Camera-type eye (tissue), 1 donor: ENCODE measurements around the genes UBA7, GNAT1, LSMEM2 and CISH.

DNA sequence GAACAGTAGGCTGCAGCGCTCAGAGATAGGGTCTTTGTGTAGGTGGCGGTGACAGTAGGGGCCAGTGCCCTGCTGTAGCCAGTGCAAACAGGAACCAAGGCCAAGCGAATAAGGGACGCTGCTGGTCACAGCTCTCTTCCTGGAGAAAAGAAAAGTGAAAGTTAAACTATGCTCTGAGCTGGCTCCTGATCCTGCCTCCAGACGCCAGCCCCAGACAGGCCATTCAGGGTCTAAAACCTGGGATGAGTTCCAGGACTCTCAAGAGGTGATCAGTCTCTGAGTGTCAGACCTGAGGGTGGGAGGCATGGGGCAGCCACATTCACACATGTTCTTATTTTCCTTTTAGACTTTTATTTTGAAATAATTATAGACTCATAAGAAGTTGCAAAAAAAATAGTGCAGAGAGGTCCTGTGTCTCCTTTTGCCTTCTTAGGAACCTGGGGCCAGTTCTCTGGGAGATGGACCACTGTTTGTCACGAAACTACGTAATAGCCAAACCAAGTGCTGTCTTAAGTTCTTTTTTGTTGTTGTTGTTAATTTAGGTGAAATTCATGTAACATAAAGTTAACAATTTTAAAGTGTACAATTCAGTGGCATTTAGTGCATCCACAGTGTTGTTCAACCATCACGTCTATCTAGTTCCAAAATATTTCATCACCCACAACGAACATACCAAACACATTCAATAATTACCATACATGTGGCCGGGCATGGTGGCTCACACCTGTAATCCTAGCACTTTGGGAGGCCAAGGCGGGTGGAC lies at the start of gene UBA7:
Gene UBA7, minus strand, starts transcription at position 150 of the 763 bp plus-strand sequence.
- RAMPAGE, long total RNA: no peak

- RAMPAGE, long total RNA: no peak
These were observed 12.4 kb upstream of the CAMKV start for GRCh38 chr3:49882044-49882534.

- RAMPAGE, long total RNA: no peak
These were observed 4.7 kb downstream of the MST1R start for GRCh38 chr3:49898942-49899305.

DNA sequence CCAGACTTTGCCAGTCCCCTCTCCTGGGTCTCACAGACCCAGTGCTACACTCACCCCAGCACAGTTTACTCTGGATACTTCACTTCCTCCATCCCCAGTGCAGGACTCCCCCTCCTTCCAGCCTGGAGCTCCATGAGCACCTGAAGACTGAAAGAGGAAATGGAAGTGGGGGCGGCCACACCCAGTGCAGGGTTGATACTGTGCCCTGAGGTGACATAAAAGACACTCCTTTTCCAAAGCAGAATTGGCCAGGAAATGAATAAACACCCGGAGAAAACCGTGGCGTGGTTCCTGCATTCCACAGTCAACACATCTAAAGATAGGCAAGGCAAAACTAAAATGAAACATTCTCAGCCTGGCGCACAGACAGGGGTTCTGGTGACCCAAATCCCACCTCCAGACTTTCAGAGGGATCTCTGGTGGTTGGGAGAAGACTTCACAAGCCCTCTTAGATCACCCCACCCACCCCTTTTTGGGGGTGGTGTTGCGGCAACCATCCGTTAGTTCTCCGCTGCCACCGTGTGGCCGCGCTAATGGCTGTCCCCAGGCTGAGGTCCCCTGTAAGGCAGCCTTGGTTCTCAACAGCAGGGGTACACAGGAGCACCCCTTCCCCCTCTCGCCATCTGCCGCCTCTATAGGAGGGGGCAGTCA lies 2.4 kb upstream of the MST1R start:
- RAMPAGE, long total RNA: no peak

DNA sequence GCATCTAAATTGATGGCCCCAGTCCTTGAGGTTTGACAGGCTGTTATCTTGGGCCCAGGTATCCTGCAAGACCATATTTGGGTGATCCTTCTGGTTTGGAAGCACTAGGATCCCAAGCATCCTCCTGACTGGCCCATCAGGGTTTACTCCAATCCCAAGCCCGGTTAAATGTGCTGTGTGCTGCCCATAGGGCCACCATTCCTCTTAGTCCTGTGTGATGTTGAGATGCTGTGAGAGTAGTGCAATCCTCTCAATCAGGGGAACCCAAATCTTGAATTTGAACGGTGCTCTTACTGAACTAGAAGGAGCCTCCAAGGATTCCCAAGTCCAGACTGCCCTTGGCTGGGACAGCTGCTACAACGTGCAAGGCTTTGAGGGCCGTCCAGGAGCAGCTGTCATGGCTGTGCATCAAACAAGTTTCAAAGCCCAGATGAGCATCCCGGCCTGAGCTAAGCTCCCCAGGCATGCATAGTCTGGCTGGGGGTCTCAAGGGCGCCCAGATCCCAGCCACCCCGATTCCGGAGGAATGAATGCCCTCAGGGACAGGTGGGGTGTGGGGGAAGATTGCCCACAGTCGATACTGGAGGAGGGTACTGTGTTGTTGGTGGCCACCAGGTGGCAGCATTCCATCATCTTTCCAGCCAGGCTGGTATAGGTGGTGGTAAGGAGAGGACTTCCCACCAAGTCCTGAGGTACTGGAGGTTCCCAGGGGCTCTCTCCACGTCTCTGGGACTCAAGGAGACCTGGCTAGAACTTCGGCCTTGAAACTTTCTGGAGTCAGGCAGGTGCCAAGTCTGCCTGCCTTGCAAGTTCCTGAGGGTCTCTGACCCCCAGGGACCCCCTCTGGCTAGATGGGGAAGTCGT lies 32.6 kb downstream of the RBM5 start:
- RAMPAGE, long total RNA: no peak

GRCh38 chr3:50165922-50166777 lies 11.0 kb downstream of the SEMA3F start:
- RAMPAGE, long total RNA: no peak

GRCh38 chr3:50167137-50167706 lies 12.1 kb downstream of the SEMA3F start:
- RAMPAGE, long total RNA: no peak

DNA sequence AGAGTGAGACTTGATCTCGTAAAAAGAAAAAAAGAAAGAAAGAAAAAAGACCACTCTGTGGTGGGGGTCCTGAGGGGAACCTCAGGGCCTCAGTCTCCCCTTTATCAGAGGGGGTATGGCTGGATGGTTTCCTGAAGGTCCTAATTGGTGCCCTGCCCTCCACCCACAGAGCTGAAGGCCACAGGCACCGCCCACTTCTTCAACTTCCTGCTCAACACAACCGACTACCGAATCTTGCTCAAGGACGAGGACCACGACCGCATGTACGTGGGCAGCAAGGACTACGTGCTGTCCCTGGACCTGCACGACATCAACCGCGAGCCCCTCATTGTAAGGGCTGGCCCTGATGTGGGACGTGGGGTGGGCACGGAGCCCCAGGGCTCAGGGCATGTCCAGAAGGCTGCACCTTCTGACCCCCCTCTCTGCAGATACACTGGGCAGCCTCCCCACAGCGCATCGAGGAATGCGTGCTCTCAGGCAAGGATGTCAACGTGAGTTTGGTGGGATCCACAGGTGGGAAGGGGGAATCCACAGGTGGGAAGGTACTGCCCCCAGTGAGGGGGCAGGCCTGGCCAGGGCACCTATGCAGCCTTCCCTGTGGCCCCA lies 17.7 kb upstream of the GNAT1 start:
- RAMPAGE, long total RNA: no peak

- RAMPAGE, long total RNA: start-site peak on the plus strand at chr3:50191609-50191614, 114 reads
These were observed at the start of gene GNAT1 for GRCh38 chr3:50191187-50191790. TSS of gene GNAT1 (plus strand) at chr3:50191610.

- RAMPAGE, long total RNA: no peak
These were observed 10.1 kb upstream of the SEMA3B start for GRCh38 chr3:50258692-50259421.

GRCh38 chr3:50259422-50259715 lies 9.6 kb upstream of the SEMA3B start:
- RAMPAGE, long total RNA: no peak

- RAMPAGE, long total RNA: no peak
These were observed 3.5 kb upstream of the LSMEM2 start for GRCh38 chr3:50275244-50275943.

GRCh38 chr3:50278619-50279290 lies at the start of gene LSMEM2:
TSS of gene LSMEM2 (plus strand) at chr3:50279087.
- RAMPAGE, long total RNA: no peak

DNA sequence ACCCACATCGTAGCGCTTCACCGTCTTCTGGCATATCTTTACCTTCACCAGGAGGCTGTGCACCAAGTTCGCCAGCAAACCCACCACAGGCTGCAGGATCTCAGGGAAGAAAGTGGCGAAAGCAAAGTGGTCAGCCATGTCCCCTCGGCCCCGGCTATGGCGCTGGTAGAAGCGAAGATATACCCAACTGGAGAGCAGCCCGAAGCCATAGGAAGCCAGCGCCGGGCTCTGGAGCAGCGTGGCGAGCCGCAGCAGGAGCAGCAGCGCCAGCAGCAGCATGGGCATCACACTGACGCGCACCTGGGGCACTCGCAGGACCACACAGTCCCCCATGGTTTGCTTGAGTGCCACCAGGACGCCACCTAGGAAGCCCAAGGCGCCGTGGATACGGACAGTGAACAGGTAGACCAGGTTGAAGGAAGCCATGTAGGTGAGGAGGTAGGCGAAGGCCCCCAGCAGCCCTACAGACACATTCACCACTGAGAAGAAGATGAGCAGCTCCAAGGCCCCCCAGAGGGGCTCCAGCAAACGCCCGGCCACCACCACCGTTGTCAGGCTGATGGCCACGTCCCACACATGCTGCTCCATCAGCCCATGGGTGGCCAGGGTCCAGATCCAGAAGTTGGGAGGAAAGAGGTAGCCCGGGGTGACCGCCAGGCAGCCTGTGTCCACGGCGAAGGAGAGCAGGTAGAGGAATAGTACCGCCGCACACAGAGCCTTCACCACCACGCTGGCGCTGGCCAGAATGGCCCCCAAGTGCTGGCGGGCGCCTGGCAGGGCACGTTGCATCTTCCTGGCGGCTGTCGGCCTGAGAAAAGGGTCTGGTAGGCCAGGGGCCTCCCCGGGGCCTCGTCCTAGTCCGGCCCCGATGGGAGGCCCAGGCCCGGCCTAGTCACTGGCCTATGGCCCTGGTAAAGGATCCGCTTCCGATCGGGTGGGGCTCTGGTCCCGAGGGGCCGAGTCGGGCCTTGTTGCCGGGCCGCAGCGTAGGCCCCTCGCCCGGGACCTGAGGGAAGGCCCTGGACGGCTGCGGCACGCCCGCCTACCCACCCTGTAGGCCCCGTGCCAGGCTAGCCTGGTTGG lies 705 bp downstream of the TMEM115 start:
- RAMPAGE, long total RNA: no peak

DNA sequence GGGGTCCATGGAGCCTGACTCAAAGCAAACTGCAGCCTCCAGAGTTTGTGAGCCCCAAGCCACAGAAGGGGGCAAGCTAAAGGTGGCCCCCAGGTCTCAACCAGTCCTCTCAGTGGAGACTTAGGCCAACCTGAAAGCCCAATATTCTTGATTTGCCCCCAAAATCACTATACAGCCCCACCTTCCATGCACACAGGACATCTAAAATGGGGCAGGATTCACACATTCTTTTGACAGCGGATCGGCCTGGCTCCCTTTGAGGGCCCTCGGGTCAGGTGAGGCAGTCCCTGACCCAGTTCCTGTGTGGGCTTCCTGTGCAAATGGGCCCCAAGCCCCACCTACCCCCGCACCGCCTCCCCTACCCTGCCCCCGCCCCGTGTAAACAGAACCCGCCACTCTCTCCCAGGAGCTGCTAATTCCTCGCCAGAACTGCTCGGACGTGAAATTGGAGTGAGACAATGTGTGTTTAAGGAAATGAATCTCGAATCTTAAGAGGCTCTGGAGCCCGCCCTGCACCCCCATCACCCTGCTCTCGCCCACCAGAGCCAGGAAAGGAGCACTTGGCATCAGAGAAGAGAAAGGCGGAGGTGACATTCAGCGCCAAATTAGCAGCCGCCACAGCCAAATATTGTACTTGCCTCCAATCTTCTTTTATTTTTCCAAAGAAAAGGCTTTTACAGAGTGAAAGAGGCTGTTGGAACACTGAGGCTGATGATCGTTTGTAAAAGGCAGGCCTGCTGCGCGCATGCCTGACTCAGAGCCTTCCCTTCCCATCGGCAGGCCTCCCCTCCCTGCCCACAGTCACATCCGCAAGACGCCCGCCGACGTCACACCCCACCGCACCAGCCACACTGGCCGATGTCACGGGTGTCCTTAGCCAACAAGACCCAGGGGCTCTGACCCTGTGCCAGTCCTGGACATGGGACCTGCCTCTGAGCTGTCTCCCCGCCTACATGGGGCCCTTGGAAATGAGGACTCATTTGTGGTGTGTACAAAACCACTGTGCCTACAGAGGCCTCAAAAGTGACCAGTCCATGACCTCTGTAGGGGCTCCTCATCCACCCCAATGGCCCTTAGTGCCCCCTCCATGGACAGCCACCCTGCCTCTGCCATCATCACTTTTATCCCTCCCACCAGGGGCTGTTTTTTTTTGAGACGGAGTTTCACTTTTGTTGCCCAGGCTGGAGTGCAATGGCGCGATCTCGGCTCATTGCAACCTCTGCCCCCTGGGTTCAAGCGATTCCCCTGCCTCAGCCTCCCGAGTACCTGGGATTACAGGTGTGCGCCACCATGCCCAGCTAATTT lies 53.0 kb downstream of the CACNA2D2 start:
- RAMPAGE, long total RNA: no peak

GRCh38 chr3:50547039-50547482 lies 20.5 kb downstream of the C3orf18 start:
- RAMPAGE, long total RNA: no peak

GRCh38 chr3:50592011-50593311 lies 19.1 kb downstream of the CISH start:
- RAMPAGE, long total RNA: no peak

GRCh38 chr3:50604933-50605885 lies 6.4 kb downstream of the CISH start:
- RAMPAGE, long total RNA: no peak

DNA sequence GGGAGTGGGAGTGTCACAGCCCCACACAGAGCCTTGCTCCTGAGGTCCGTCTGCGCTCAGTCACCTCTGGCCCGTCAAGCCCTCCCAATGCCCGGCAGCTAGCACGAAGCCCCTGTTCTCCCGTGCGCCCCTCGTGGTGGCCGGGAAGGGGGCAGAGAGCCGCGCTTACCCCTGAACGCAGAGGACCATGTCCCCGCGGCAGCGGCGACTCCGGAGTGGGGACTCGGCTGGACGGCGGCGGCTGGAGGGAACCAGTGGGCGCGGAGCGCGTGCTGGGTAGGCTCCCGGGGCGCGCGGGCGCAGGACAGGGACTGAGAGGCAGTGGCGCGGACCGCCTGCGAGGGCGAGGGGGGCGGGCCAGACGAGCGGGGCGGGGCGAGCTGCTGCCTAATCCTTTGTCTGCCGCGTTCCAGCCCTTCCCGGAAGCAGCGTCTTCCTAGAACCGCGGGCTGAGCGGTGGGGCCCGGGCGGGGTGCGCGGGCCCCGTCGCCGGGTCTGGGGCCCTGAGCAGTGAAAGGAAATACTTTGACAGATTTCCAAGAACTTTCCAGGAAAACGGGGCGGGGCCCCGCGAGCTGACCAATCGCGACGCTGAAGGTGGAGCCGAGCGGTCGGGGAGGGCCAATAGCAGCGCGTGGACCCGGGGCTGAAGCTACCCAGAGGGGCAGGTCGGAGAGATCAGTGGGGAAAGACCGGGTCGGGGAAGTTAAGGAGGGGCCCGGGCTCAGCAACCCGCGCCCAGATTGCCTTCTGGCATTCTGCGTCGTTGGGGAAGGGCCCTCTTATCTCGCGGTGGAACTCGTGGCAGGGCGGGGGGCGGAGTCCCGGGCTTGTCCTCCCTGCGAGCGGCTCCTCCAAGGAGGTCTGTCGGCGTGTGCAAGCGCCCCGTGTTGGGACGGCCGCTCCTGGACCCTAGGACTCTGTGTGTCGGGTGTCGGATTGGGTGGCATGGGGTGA lies at the start of gene CISH:
Gene CISH, minus strand, starts transcription at position 313 of the 957 bp plus-strand sequence.
- RAMPAGE, long total RNA: no peak

DNA sequence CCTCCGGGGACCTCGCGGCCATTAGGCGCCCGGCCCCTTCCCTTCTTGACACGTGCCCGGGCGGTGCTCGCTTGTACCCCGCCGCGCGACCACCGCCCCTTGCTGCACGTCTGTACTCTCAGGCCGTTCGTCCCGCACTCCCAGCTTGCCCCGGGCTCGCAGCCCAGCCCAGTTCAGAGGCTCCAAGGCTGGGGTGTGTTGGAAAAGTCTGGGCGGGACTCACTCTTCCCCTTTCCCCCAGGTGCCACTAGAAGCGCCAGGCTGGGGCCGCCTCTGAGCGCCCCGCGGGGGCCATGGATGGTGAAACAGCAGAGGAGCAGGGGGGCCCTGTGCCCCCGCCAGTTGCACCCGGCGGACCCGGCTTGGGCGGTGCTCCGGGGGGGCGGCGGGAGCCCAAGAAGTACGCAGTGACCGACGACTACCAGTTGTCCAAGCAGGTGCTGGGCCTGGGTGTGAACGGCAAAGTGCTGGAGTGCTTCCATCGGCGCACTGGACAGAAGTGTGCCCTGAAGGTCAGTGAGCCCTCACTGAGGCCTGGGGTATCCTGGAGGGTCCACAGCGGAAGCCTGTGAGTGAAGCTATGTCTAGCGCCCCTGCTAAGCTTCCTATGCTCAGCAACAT lies 432 bp downstream of the MAPKAPK3 start:
- RAMPAGE, long total RNA: no peak